AG09309 (cell line): Measurements from ENCODE around the gene F10.

DNA sequence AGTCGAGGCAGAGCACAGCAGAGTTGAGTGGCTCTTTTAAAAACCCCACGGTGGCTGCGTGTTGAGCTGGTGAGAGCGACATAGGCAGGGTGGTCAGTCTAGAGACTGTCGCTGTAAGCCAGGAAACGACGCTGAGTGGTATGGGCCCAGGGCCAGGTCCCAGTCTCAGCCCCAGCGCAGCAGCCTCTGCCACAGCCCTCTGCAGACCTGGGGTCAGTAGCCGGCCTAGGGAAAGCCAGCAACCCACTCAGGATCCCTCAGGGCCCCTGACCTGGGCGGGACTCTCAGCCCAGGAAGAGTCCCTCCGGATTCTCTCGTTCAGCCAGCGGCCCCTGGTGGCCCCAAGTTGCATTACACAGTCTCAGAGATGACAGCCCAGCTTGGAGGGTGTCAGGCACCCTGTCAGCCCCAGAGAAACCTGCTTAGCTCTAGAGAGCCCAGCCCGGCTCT, 94.6 kb upstream of the MCF2L start:
- RRBS: 7% methylated on average over 3 of the region's 14 CpGs

GRCh38 chr13:112884189-112884765, 84.7 kb upstream of the MCF2L start:
- RRBS: no CpG with 5 or more reads among the region's 8 CpGs

DNA sequence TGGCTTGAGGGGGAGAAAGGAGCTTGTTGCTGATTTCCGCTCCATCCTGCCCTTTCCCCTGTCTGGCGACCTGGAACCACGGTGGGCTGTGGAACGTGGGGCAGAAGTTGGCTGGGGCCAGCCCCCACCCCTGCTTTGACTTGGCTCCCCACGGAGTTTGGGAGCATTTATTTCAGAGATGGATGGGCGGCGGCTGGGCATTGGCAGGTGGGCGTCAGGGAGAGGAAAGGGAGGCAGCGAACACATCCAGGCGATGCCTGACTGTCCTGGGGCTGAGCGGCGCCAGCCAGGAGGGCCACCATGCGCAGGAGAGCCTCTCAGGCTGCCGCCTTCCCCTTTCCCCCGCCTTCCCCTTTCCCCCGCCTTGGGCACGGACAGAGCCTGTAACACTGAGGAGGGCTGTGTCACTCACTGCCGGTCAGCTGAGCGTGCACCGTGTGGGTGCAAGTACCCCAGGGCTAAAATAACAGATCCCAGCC, 11.3 kb downstream of the MCF2L start:
- RRBS: no CpG with 5 or more reads among the region's 20 CpGs

DNA sequence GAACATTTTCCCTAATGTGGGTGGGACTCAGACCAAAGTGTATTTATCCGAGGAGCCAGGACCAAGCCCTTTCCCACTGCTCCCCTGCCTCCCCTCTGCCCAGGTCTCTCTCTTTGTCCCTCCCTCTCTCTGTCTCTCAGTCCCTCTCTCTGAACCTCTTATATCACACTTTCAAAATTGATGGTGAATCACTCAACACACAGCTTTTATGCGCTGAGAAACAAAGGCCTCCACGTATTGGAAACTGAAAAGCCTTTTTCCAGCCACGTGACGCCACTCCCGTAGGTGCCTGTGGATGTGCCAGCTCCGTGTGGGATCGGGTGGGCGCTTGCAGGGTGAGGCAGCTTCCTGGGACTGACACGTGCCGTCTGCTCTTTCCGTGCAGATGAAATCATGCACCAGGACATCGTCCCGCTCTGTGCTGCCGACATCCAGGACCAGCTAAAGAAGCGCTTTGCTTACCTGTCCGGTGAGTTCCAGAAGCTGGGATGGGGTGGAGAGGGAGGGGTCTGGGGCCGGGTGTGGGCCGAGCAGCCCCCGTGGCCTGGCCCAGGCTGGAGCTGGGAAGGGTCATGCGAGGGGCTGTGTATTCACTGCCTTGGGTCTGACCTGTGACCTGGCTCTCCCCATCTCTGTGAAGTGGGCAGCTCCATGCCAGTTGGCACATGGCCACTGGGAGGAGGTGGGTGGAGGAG, 45.5 kb downstream of the MCF2L start:
- RRBS: 71% methylated on average over 1 of the region's 21 CpGs

- RRBS: no CpG with 5 or more reads among the region's 28 CpGs
These were observed 61.8 kb downstream of the MCF2L start for GRCh38 chr13:113030539-113031502.

- RRBS: no CpG with 5 or more reads among the region's 28 CpGs
These were observed at the start of gene F10 for GRCh38 chr13:113122109-113122989. TSS of gene F10 (plus strand) at chr13:113122799.

- RRBS: 52% methylated on average over 10 of the region's 60 CpGs
These were observed 7.5 kb downstream of the F10 start for GRCh38 chr13:113129883-113130716.

DNA sequence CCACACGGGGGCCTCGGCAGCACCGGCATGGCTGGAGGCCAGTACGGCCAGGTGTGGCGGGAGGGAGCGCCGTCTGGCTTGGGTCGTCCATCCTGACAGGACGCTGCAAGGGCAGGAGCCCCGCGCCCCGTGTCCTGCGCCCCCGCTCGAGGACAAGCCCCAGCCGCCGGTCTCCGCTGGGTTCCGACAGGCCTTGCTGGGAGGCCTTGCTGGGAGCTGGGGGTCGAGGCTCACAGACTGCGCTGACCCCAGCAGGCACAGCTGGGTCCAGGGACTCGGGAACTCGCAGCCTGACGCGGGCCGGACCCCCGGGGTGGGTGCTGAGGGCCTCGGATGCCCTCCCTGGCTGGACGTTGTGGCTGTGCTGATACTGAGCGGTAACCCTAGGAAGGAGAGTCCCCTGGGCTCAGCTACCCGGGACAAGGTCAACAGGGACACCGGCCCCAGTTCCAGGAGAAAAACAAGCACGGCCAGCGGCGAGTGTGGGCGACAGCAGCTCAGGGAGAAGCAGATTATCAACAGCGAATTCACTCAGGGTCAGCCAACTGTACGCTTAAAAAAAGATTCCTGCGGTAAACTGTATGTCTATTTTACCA, 5.1 kb upstream of the PROZ start:
- RRBS: 44% methylated on average over 8 of the region's 39 CpGs

GRCh38 chr13:113242762-113243597, 33.6 kb downstream of the CUL4A start:
- RRBS: no CpG with 5 or more reads among the region's 12 CpGs

- RRBS: no CpG with 5 or more reads among the region's 3 CpGs
These were observed 6.8 kb upstream of the LAMP1 start for GRCh38 chr13:113290268-113290581.

DNA sequence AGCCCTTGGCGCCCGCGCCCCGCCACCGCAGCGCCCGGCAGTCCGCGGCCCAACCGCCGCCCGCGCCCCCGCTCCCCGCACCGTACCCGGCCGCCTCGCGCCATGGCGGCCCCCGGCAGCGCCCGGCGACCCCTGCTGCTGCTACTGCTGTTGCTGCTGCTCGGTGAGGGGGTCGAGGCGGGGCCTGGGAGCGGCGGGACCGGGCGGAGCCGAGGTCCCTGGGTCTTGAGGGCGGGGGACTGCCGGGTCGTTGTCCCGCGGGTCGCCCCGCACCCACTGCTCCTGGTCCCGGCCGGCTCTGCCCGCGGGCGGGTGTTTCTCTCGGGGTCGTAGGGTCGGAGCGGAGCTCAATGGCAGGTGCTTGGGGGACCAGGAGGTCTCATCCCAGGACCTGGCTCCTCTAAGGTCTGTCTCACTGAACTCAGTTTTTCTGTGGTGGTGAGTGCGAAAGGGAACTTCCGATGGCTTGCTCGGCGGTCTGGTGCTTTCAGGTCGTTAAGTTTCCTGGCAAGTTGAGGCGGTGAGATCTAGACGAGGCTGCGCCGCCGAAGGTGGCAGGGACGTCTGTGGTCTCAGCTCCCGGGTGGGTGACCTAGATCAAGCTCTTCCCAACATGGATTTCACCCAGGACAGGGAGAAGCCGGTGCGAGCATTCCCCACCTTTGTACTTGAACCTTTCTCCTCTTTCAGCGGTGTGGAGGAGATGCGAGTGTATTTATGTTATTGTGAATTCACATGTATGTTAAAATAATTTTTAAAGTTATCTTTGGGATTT, 481 bp downstream of the LAMP1 start:
- RRBS: 2% methylated on average over 33 of the region's 65 CpGs

- RRBS: no CpG with 5 or more reads among the region's 29 CpGs
These were observed 41.9 kb downstream of the ADPRHL1 start for GRCh38 chr13:113411256-113411996.

DNA sequence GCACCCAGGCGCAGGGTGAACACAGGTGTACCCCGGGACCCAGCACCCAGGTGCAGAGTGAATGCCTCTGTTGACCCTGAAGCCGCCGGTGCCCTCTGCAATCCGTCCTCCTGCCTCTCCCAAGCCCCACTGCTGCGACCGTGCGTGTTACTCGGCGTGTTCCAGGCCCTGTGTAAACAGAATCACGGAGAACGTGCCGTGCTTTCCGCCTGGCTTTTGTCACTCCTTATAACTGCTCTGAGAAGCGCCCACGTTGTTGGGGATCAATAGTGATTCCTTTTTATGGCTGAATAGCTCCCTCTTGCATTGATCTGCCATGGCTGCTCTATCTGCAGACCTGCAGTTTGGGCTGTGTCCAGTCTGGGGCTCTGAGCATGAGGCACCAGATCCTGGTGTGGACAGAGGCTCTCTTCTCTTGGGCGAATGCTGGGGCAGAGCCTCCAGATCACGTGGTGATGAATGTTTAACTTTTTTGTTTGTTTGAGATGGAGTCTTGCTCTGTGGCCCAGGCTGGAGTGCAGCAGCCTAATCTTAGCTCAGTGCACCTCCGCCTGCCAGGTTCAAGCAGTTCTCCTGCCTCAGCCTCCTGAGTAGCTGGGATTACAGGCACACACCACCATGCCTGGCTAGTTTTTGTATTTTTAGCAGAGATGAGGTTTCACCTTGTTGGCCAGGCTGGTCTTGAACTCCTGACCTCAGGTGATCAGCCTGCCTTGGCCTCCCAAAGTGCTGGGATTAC, 15.8 kb downstream of the ADPRHL1 start:
- RRBS: 92% methylated on average over 3 of the region's 19 CpGs

GRCh38 chr13:113472956-113473504, 17.5 kb downstream of the DCUN1D2 start:
- RRBS: no CpG with 5 or more reads among the region's 12 CpGs

- RRBS: no CpG with 5 or more reads among the region's 5 CpGs
These were observed 2.6 kb downstream of the TMCO3 start for GRCh38 chr13:113493236-113493987.

DNA sequence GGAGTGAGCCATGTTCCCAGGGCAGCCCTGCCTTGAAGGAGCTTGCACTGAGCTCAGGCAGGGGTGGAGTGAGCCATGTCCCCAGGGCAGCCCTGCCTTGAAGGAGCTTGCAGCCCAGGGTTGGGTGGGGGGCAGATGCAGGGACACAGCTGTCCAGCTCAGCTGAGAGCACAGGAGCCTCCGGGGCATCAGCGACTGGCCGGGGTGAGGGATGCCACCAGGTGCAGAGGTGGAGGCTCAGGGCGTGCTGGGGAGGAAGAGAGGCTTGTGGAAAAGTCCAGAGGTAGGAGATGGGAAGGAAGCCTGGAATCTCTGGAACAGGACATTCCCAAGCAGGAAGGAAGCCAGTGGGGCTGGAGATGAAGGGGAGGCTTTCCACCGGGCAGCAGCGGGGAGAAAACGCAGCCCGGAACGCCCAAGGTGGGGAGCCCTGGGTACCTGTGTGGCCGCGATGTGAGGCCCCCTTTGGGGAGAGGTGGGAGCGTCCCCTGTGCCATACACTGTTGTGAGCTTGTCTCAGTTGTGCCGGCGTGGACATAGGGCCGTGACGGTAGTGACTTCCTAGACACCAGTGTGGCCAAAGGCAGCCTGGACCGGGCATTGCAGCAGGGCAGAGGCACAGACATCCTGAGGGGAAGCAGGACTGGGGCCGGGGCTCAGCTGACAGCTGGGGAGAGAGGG, 38.8 kb upstream of the TFDP1 start:
- RRBS: 86% methylated on average over 6 of the region's 18 CpGs

DNA sequence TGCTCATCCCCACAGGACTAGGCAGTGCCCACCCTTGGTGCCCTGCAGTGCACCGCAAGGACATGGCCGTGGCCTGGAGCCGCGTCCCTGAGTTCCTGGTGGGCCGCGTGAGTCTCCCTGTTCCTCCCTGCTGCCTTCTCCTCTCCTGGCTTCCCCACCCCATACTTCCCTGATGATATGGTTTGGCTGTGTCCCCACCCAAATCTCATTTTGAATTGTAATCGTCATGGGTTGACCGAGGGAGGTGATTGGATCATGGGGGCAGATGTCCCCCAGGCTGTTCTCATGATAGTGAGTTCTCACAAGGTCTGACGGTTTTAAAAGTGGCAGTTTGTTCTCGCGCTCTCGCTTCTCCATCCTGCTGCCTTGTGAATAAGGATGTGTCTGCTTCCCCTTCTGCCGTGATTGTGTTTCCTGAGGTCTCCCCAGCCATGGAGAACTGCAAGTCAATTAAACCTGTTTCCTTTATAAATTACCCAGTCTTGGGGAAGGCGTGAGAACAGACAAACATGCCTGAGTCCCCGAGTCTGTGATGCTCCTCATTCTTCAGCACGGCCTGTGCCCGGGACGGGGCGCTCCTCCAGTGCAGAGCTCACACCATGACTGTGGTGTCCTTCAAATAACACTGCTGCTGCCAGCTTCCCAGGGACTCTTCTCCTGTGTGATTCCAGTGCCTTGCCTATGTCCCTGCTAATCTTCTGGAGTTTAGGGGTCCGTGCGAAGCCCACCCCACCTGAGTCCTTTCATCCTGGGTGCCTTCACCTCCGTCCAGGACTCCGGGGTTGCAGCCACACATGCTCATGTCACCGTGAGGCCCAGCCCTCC, 31.4 kb upstream of the TFDP1 start:
- RRBS: no CpG with 5 or more reads among the region's 24 CpGs

GRCh38 chr13:113626298-113626670, 31.7 kb downstream of the ATP4B start:
- RRBS: no CpG with 5 or more reads among the region's 11 CpGs

- RRBS: no CpG with 5 or more reads among the region's 18 CpGs
These were observed 22.8 kb upstream of the TMEM255B start for GRCh38 chr13:113736090-113736859.

DNA sequence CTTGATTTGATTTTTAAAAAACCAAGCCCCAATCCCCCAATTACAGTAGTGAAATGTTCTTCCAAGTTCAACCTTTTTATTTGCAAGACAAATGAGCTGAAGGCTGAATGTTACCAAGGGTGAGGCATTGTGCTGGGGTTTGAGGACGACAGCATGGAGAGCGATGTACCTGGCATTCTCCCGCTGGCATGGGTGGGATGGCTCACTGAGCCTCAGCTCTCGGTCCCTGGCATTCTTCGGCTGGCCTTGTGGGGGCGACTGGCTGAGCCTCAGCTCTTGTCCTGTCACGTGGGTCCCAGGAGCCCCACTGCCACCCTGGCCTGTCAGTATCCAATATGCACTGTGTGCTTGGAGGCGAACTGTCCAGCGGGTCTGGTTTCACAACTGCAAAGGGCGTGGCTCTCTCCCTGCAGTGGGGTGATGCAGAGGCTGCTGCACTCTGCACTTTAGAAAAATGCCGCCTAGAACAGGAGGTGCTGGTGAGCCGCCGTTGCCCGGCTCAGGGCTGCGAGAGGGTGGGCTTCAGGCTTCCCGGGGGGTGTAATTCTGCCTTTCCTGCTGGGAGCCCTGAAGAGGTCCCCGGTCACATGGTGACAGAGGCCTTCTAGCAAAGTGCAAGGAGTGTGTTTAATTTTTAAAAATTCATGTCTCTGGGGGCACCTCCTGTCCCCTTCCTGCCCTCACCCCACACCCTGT, 17.1 kb upstream of the TMEM255B start:
- RRBS: no CpG with 5 or more reads among the region's 17 CpGs